ENCODE measurements around the gene CETN1.

GRCh38 chr18:111208-111367 is 47.3 kb upstream of the USP14 start:
- PRO-cap, 10 experiments: no peak in any of the 10 experiments

DNA sequence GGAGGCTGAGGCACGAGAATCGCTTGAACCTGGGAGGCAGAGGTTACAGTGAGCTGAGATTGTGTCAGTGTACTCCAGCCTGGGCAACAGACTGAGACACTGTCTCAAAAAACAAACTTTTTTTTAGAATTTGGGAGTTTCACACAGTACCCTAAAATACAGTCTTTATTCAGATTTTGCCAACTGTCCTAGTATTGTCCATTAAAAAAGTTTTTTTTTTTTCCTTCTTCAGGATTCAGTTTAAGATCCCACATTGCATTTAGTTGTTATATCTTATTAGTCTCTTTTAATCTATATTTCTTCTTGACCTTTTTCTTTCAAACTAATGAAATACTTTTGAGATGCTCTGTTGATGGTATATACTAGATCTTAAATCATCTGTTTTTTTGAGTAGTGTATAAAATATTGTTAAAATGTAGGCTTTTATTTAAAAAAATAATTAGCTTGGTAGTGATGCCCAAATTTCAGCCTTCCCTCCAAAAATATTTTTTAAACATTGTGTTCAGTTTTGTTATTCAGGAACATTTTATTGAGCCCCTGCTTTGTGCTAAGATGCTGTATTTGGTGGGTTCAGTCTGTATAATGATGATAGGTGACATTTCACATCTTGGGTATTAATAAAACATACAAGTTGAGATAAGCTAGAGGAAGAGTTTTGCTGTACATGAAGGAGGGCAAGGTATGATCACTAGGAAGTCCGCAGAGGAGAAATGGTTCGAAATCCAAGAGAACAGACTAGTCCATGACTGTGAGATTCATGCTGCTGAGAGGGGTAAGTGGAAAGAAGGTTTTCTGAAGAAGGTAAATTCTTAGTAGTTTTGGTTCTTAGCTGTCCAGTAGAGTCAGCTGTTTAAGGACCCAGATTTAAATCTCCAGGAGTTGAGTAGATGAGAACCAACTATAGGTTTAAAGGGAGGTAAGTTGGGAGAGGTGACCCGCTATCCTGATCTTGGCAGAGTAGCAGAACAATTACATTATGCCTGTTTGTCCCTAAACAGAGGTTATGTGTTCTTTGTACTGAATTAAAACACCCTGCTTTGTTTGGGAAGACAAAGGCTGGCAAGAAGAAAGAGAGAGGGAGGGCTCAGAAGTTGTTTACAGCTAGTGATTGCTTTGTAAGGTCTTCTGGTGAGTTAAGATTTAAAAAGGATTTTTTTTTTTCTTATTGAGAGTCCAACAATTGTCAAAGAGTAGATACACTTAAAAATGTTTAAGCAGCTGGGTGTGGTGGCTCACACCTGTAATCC is 36.9 kb downstream of the USP14 start:
- PRO-cap, 10 experiments: no peak in any of the 10 experiments

DNA sequence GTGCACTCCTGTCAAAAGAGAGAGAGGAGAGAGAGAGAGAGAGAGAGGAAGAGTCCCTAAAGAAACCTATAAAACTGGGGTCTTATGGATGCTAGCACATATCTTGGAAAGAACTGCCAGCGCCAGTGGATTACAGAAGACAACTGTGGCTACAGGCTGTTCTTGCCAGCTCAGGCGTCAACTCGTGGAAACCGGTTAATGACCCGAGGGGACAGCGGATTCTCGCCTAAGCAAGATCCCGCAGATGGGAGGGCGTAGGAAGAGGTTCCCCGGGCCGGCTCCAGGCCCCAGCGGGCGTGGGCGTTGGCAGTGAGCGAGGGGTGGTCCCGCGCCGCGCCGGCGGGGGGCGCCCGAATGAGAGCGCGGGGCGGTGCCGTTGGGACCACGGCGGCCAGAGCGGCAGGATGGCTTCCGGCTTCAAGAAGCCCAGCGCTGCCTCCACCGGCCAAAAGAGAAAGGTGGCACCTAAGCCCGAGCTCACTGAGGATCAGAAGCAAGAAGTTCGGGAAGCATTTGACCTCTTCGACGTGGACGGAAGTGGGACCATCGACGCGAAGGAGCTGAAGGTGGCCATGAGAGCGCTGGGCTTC is at the start of gene CETN1:
CETN1 (plus strand) TSS at position 376 of the 590 bp plus-strand sequence.
- PRO-cap, 10 experiments: no peak in any of the 10 experiments

DNA sequence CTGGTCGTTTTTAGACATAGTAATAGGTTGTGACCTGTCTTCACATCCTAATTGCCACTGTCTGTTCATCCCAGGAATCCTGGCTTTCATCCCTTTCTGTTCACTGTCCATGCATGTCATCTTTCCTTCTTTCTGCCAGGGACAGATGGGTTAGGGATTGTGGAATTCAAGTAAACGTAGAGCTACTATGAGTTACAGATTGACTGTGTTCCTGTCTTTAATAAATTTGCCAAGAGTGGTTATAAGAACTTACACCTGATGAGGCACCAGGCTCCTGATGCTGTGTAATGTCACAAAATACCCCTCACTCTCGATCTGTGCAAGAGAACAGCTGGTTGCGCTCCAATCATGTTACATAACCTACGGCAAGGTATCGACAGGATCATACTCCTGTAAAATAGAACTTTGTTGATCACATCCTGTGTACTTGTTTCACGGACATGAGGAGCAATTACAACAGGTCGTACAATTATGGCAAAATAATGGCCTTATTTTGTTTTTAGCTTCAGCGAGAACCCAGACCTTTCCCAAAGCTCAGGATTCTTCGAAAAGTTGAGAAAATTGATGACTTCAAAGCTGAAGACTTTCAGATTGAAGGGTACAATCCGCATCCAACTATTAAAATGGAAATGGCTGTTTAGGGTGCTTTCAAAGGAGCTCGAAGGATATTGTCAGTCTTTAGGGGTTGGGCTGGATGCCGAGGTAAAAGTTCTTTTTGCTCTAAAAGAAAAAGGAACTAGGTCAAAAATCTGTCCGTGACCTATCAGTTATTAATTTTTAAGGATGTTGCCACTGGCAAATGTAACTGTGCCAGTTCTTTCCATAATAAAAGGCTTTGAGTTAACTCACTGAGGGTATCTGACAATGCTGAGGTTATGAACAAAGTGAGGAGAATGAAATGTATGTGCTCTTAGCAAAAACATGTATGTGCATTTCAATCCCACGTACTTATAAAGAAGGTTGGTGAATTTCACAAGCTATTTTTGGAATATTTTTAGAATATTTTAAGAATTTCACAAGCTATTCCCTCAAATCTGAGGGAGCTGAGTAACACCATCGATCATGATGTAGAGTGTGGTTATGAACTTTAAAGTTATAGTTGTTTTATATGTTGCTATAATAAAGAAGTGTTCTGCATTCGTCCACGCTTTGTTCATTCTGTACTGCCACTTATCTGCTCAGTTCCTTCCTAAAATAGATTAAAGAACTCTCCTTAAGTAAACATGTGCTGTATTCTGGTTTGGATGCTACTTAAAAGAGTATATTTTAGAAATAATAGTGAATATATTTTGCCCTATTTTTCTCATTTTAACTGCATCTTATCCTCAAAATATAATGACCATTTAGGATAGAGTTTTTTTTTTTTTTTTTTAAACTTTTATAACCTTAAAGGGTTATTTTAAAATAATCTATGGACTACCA is 15.4 kb downstream of the TYMS start:
- PRO-cap, 10 experiments: no peak in any of the 10 experiments

DNA sequence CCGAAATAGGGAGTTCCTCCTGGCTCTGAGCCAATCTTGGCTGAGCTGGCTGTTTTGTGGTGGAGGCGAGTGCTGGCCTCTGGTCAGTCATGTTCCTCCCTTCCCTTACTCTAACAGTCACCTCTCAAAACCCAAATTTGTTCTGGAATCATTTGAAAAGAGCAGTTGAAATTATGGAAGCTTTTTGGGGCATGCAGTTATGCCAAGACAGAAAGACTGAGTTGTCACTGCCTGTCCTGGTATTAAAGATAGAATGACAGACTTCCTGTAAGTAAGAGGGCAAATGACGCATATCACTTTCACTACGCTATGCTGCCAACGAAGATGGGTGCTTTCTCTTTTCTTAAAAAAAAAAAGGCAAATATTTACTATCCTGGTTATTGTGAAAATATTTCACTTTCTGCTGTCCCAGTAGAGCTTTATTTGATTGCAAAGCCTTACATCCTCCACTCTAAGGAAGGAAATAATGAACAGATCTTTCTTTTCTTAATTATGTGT is 607.3 kb downstream of the ADCYAP1 start:
- PRO-cap, 10 experiments: peak in 1 of 10 experiments; most common minus-strand start position 244 of the sequence (in 1)

DNA sequence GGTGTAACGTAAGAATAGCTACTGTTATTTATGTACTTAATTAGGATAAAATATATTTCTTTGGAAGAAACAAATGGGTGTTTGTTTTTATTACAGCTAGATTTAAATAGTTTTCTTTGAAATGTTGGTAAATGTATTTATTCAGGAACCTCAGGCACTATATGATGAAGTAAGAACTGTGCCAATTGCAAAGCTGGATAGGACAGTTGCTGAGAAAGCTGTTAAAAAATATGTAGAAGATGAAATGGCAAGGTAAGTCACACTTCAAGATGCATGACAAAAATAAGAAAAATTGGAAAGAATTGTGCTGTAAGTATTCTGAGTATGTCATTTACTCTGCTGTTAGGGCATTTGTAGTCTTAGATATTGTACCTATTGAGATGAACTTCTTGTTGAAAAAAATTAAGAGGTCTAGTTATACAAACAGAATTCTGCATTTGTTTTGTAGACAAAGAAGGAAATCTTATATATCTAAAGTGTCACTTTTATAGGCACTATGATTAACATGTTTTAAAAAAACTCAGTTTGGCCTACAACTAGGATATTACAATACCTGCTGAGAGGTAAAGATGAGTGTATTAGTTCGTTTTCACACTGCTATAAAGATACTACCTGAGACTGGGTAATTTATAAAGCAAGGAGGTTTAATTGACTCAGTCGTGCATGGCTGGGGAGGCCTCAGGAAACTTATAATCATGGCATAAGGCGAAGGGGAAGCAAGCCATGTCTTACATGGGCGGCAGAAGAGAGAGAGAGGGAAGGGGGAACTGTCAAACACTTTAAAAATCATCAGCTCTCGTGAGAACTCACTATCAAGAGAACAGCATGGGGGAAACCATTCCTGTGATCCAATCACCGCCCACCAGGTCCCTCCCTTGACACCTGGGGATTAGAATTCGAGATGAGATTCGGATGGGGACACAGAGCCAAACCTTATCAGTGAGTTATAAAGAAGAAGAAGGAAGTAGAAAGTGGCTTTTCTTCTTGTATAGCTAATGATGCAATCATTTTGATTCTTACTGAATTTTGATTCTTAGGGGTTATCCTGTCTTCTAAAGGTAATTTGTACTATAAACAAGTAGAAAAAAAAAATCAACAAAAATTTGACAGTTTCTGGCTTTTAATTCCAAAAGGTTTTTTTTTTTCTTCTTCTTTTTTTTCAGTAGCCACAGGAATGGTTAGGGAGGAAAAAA is 51.1 kb downstream of the SMCHD1 start:
- PRO-cap, 10 experiments: no peak in any of the 10 experiments

GRCh38 chr18:2718868-2719347 is 63.4 kb downstream of the SMCHD1 start:
- PRO-cap, 10 experiments: no peak in any of the 10 experiments

DNA sequence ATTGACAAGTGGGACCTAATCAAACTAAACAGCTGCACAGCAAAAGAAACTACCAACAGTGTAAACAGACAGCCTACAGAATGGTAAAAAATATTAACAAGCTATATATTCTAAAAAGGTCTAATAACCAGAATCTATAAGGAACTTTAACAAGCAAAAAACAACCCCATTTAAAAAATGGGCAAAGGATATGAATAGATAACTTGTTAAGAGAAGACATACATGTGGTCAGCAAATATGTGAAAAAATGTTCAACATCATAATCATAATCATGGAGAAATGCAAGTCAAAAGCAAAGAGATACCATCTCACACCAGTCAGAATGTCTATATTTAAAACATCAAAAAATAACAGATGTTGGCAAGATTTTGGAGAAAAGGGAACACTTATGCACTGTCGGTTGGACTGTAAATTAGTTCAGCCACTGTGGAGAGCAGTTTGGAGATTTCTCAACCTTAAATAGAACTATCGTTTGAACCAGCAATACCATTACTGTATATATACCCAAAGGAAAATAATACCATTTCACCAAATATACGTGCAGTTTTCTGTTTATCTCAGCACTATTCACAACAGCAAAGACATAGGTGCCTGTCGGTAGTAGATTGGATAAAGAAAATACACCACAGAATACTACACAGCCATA is 81.0 kb downstream of the SMCHD1 start:
- PRO-cap, 10 experiments: no peak in any of the 10 experiments

DNA sequence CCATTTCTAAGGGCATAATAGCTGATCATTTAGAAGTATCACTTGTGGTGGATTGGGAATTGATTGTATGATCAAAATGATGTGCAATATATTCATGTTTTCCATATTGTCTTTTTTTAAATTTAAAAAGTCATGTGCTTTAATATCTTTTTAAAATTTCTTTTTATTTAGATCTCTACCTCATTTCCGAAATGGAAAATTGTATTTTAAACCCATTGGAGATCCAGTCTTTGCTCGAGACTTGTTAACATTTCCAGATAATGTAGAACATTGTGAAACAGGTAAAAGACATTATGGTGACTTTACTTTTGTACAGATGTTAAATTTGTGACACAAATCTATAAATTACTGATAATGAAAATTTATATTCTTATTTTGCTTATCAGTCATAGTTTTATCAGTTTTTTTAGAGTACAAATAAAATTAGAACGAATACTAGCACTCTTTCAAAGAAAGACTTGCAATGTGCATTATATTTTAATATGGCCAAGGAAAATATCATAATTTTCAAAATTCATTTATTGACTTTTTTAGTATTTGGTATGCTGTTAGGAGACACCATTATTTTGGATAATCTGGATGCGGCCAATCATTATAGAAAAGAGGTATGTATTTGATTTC is 69.1 kb upstream of the EMILIN2 start:
- PRO-cap, 10 experiments: no peak in any of the 10 experiments

DNA sequence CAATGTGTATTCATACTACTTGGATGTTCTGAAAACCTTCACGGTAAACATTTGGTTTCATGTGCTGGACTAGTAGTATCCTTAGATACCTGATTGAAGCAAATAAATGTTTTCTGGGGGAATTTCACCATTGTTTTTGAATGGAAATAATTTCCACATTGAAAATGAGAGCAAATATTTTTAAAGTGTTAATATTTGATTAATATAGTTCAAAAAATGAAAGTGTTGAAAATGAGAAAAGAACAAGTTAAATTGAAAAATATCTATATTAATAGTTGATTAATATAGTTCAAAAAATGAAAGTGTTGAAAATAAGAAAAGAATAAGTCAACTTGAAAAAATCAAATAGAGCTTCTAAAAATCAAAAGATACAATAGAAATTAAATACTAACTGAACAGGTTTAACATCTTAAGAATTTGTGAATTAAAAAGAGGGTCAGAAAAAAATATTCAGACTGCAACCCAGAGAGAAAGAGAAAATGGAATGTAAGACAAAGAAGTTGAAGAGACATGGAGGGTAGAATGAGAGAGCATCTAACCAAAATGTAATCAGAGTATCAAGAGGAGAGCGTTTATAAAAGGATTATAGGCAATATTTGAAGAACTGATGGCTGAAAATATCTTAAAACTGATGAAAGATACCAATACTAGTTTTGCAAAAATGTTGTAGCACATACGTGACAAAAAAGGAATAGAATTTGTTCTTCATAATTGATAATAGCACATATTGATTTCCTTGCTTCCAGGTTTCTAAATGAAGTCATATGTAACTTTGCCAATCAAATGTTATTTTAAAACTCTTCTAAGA is 65.3 kb upstream of the EMILIN2 start:
- PRO-cap, 10 experiments: no peak in any of the 10 experiments

DNA sequence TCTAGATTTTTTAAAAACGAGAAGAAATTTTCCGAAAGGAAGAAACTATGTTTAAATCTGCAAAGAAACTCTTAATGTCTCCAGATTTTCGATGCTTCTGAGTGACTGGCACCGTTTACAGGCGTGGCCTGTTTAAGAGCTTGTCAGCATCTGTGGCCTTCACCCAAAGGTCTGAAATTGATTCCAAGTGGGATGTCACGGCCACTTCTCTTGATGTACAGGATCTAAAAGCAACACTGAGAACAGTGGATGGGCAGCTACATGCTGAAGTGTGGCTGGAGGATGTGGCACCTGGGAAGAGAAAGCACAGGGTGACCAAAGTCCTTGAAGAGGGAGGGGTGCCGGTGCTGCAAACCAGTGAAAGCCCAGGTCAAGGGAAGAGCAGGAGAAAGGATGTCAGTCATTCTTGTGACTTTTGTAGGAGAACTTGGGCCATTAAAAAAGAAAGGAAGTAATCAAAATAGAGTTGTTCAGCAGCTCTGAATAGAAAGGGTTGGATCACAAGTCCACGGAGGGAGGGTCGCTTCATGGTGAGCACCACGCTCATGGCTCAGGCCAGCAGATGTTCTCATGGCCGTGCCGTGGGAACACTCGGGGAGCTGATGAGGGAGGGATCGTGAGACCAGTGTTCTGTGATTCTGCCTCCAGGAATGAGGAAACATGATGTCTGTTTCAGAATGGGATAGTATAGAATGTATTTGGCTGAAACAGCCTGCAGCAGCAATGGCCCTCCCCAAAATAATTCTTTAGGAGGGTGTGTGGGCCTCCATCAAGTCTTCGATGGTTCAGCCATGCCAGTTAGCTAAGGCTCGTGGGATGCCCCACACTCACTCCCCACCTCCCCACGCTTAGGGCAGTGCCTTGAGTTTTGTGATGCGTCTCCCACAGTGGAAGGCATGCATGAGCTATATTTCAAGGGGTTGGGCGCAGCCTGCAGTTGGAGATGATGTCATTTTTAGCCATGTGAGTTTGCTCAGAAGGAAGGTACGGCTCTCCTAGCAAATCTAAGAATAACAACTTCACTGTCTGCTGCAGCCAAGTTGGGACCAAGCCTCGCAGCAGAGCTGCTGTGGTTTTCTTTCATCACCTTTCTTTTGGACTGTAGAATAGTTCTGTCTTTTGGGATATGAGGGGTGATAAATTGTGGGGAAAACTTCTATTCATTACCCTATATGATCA is 28.3 kb downstream of the EMILIN2 start:
- PRO-cap, 10 experiments: peak in 2 of 10 experiments; most common plus-strand start position 1,022 of the sequence (in 2); most common minus-strand start position 884 of the sequence (in 1)

GRCh38 chr18:2890427-2891246 is 43.8 kb downstream of the EMILIN2 start:
- PRO-cap, 10 experiments: no peak in any of the 10 experiments

- PRO-cap, 10 experiments: no peak in any of the 10 experiments
These were observed 56.0 kb downstream of the EMILIN2 start for GRCh38 chr18:2902577-2903510.

- PRO-cap, 10 experiments: peak in 10 of 10 experiments; most common plus-strand start chr18:2906209 (in 10); most common minus-strand start chr18:2906109 (in 7)
These were observed 59.0 kb downstream of the EMILIN2 start for GRCh38 chr18:2905782-2906306.

- PRO-cap, 10 experiments: no peak in any of the 10 experiments
These were observed 67.3 kb downstream of the EMILIN2 start for GRCh38 chr18:2913956-2914671.

DNA sequence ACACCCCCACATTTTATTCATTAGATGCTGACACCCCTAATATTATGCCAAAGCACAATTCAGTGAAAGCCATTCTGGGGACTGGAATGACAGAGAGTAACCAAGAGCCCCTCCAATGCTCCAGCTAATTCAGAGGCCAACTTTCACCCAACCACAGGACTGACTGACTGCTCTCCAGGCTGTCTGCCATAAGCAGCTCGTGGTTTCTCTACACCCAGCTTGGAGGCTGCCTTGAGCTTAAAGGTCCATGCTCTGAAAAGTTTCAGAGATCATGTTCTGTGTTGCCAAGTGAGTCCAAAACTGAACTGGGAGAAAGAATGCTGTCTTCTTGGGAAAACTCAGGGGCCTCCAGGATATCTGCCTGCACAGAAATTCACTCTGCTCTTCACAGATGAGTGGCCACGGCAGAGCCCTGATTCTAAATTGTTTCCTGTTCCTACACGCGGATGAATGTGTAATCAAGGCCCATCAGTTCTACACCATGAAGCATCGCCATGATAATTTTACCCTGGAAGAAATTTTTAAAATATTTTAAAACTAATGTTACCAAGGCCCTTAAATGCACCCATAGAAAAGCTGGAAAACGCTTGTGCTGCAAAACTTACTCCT is 51.1 kb downstream of the LPIN2 start:
- PRO-cap, 10 experiments: no peak in any of the 10 experiments

- PRO-cap, 10 experiments: no peak in any of the 10 experiments
These were observed 45.2 kb downstream of the LPIN2 start for GRCh38 chr18:2967763-2968074.

GRCh38 chr18:3016539-3017006 is 3.6 kb upstream of the LPIN2 start:
- PRO-cap, 10 experiments: peak in 7 of 10 experiments; most common plus-strand start chr18:3016824 (in 7); most common minus-strand start chr18:3016692 (in 1)

- PRO-cap, 10 experiments: no peak in any of the 10 experiments
These were observed 38.6 kb upstream of the LPIN2 start for GRCh38 chr18:3051560-3052011.

DNA sequence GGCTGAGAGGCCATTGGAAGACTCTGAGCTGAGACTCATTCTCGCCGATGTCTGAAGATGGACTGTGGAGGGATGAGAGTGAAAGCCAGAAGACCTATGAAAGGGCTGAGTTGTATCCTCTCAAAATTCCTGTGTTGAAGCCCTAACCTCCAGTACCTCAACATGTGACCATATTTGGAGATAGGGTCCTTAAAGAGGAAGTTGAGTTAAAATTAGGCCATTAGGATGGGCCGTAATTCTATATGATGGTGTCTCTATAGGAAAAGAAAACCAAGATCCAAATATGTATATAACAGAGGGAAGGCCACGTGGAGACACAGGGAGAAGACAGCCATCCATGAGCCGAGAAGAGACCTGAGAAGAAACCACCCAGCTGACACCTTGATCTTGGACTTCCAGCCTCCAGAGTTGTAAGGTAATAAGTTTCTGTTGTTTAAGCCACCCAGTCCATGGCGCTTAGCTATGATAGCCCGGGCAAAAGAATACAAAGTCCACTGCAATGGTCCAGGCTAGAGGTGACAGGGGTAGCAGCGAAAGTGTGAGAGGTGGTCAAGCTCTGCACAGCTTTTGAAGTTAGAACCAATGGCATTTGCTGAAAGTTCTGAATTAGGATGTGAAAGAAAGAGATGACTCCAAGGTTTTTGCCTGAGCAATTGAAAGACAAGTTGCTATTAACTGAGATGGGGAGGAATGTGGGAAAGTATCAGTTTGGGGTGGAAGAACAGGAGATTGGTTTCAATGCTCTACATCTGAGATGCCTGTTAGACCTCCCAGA is 2.8 kb downstream of the MYOM1 start:
- PRO-cap, 10 experiments: no peak in any of the 10 experiments